ENCODE measurements around a stretch of chr10.

DNA sequence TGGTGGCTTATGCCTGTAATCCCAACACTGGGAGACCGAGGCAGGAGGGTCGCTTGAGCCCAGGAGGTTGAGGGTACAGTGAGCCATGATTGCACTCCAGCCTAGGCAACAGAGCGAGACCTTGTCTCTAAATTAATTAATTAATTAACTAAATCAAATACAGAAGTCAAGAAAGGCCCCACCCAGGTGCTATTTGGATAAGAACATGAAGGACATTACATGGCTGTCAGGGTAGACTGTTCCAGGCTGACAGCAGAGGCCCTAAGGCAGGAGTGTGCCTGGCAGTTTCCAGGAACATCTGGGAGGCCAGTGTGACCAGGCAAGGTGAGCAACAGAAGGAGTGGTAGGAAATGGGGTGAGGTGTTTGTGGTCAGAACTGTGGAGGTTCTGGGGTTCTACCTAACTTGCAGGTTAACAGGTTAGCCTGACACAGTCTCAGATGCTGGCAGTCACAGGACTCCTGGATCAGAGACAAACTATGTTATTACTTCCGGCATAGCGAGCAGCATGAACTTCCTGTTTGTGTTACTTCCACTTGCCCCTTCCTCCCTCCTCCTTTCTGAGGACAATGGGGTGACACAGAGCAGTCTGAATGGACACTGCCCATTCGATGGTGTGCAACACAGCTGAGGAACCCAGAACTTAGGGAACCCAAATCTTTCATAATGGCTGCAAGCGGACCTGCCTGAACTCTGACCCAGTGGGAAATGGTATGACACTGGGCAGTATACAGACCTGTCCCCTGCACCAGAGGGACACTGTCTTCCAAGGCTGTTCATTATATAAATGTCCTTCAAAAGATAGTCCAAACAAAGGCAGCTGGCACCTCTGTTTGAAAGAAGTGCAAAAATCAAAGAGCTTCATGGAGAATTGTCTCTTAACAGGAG lies 3.8 kb upstream of the SAR1A start:
- PRO-cap: no peak

DNA sequence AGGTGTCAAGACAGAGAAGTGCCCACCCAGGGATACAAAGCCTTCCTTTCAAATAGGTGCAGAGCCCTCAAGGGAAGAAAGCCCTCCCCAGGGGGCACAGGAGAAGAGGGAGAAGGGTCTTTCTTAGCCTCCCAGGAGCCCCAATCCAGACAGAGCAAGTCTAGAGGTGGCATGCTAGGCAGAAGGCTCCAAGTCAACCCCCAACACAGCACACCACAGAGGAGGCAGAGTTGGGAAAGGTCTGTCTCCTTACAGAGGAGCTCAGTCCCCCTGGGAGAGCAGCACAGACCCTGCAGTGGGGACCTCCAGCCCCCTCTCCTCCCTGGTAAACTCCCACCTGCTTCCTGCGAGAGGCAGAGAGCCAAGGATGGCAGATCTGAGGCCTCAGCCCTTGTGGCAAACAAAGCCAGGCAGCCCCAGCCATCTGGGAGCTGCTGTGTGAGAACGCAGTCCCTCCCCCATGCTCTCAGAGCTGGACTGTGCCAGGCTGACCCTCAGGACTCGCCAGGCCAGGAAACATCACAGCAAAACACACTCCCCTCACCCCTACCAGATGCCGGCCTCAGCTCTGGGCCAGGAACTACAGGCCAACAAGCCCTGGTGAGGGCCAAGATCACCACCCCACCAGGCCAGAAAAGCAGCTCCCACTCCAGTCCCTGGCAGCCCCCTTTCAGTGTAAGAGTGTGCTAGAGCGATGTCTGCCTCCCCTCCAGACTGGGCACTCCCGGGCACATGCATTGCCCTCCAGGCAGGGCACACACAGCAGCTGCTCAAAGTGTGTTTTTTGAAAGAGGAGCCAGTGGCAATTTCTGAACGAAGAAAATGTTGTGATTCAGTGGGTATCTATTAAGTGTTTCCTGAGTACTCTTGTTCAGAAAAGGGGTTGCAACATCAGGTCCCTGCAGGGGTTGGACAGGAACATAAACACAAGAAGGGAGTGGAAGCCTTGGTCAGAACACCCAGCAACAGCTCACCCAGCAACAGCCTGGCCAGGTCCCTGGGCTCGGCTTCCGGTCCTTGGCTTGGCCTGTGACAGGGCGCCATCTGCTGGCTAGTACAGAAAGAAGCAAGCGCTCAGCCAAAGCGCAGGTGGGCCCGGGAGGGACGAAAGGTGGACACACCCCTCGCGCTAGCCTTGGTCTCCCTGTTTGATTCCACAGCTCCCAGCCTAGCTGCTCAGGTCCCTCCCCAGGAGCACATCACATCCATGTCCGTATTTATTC lies 18.4 kb downstream of the LRRC20 start:
- PRO-cap: no peak

DNA sequence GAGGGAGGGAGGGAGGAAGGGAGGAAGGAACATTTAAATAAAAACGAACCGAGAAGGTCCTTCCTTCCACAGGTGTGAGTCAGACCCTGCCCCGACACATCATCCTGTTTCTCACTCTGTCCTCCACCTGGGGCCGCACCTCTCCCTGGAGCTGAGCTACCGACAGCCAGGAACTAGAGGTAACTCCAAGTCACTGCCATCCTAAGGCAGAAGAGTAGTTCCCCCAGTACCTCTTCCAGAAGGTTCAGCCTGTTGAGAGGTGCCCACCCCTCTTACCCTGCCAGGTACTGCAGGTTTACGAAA lies 4.8 kb upstream of the LRRC20 start:
- PRO-cap: unidirectional peak, plus-strand start at position 138 of the sequence

DNA sequence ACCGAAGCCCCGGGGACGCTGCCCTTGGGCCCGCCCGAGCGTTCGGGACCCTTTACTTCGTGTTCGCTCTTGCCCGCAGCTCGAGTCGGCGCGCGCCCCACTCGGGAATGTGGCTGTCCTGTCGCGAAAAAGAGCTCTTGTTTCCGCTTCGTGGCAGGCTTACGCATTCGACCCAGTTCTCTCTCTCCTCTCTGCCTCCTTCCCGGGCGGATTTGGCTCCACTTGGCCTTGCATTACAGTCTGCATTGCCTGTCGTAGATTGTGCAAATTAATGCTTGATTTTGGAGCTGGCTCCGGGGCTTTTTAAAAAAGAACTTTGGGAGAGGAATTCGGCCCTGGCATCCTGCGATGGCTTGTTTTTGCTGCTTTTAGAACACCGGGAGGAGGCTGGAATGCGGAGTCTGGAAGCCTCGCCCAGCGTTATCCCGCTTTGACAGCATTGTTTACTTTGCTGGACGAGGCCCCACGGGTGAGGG lies 741 bp downstream of the EIF4EBP2 start:
- PRO-cap: bidirectional peak, plus-strand start at position 178 of the sequence, minus-strand start at position 111 of the sequence; bidirectional peak, plus-strand start at position 379 of the sequence, minus-strand start at position 394 of the sequence

DNA sequence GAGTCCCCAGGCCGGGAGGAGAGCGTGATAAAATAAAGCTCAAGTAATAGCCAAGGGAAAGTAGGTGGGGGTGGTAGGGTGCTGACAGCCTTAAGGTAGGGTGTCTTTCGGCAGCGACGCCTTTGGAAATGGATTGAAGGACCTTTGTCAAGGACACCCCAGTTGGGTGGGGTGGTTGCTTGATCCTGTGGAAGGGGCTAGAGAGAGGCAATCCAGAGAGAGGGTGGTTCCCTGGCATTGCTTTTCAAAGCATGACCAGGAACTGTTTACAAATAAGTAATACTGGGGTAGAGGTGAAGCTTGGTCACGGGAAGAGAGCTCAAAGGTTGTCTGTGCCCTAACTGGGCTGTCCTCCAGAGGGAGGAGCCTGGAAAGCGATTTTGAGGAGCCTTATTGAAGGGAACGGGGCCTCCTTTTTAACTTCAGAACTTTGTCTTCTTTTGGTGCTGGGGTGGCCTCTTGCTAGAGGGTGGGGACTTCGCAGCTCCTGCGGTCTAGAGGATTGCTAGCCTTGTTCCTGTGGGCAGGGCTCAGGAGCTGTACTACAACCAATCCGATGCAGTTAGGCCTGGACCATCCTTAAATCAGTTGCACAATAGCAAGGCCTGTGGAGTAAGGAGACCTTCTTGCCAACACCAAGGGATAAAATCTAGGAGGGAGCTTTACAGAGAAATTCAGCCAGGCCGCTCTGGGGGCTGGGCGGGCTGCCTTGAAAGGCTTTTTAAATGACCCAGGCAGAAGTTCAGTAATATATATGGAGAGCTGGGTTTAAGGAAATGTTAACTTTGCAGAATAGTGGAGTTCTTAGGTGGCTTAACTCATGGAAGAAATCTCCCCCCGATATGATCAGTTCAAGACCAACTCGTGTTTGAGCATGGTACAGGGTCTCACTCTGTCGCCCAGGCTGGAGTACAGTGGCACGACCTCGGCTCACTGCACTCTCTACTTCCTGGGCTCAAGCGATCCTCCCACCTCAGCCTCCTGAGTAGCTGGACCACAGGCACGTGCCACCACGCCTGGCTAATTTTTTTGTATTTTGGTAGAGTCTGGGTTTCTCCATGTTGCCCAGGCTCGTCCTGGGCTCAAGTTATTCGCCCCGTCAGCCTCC lies 1.5 kb downstream of the EIF4EBP2 start:
- PRO-cap: bidirectional peak, plus-strand start at position 301 of the sequence, minus-strand start at position 264 of the sequence; bidirectional peak, plus-strand start at position 608 of the sequence, minus-strand start at position 432 of the sequence

- PRO-cap: no peak
Measured at GRCh38 chr10:70432787-70433241, 8.7 kb downstream of the NODAL start.

DNA sequence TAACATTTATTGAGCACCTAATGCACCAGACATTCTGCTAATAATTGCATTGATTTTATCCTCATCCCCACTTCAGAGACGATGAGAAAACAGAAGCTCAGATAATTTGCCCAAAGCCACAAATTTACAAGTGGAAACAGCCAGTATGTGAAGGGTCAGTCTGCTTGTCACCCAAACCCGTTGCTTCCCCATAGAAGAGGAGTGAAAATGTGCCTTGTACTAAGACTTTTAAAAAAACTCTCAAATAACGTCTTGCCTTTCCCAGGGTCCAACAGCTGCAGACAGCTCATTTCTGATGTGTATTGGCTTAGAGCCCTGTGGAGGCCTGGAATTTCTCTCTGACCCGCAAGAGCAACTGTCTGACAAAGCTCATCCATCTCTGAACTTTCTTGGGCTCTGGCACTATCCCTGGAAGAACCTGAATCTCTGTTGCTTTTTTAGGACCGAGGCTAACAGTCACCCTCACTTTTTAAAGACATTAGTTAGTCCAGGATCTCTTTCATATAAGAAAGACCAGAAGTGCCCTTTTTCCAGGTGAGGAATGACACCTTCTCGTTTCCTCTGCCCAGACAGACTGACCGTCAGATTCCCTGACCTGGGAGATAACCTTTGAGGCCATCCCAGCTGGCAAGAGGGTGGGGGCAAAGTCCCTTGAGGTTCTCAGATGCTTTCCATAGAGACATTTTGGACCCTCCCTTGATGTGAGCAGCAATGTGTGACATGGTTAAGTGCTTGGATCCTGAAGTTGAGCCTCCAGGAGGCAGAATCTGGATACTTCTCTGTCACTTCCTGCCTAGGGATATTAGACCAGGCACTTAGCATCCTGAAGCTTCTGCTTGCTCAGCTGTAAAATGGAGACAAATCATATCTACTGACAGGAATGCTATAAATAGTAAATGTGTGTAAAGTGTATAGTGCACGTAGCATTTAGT lies 4.4 kb upstream of the NODAL start:
- PRO-cap: no peak

- PRO-cap: no peak
Measured at GRCh38 chr10:70482116-70482618, 3.6 kb downstream of the PALD1 start.

GRCh38 chr10:70610308-70610820 lies 7.8 kb upstream of the PRF1 start:
- PRO-cap: no peak

DNA sequence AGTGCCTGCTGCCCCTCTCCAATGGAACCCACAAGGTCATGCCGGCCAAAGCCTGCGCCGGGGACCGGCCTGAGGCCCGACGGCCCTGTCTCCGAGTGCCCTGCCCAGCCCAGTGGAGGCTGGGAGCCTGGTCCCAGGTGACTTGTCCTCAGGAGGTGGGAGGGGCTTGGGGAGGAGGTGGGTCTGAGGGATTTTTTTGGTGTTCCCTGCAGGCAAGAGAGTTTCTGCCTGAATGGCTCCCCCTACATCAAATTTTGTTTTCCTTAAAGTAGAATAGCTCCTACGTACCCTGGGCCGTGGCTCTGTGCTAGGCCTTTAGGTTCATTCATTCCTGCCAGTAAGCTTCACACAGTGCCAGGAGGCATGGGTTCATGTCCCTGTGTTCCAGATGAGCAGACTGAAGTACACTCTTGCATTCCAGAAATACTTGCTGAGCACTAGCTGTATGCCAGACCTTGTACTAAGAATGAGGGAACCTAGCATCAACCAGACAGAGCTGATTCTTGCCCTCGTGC lies 31.2 kb downstream of the TBATA start:
- PRO-cap: no peak

DNA sequence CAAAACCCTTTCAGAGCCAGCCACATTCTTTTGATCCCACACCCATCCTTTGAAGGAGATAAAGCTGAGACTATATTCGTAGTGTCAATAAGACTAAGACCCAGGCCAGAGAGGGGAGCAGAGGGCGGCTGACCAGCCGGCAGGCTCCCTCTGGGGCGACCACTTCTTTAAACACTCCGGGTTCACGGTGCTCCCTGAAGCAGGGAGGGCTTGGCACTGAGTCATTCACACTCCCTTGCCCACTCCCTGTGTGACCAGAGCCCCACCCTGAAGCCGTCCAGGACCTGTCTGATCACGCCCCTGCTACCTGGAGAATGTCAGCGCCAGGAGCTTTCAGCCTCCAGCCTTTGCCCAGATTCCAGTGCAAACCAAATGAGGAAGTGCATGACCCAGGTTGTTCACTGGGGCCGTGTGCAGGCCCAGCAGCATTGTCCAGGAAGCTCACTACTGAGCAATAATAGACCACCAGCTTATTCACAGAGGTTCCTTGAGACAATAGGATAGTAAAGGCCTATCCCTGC lies 34.4 kb downstream of the UNC5B start:
- PRO-cap: no peak

DNA sequence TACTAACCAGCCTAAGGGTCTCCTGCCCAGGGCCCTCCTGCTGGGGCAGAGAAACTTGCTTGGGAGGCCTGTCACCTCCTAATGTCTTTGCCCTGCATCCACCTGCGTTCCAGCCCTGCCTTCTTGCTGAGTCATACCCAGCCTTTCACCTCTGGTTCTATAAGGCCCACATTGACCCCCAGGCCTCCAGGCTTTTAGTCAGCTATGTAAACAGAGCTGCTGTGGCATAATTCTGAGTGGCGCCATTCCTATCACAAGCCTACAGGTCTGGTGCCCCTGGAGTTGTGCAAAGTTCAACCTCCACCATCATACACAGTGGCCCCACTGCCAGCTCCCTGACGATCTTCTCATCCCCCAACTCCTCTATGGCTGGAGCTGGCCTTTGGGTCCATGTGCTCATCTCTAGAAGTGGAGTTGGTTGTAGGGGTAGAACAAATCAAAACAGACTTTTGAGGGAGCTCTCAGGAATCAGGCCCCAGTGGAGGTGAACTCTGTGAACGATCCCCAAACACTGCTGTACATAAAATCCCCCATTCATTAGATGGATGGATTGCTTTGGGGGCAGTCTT lies 21.1 kb downstream of the SLC29A3 start:
- PRO-cap: no peak

DNA sequence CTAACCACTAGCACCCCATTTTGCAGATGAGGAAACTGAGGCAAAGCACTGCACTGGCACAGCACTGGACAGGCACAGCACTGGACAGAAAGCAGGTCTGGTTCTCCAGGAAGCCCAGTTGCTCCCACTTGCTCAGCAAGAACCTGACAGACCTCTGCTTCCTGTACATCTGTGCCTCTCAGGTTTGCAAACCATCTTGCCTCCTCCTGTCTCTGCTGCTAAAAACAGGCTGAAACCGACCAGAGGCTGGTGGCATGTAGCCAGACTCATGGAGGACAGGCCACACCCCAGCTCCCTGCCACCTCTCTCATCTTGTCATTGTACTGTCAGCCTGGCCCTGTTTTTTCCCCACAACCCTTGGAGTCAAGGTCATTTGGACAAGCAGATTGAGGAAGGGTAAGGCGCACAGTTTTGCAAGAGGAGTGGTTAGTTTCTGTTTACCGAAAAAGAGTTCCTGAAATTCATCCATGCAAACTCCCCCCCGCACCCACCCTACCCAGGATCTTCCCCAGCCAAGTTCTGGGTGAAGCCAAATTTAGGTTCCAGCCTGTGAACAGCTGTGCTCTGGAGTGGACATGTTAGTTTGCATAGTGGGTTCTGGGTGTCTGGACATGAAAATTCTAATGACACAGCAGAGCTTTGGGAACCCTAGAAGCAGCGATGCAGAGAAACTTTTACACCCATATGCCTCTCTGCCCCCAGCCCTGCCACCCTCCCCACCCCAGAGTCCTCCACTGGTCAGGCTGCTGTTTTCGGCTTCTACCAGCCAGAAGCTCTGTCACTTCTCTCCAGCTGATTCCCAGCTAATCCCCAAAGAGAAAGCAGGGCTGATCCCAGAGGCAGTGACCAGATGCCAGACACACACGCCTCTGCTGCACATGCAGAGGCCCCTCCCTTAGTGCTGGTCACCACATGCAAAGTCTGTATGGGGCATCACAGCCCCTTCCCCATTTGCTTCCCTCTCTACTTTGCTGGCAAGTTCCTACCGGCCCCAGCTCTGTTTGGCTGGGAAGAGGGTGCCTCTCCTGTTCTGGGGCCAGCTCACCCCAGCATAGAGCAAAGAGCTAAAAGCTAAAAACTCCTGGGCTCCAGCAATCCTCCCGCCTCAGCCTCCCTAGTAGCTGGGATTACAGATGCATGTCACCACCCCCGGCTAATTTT lies 8.5 kb upstream of the C10orf105 start:
- PRO-cap: bidirectional peak, plus-strand start at position 376 of the sequence, minus-strand start at position 171 of the sequence; unidirectional peak, minus-strand start at position 805 of the sequence

GRCh38 chr10:71737109-71737573 lies 17.6 kb upstream of the C10orf105 start:
- PRO-cap: no peak

GRCh38 chr10:71746322-71747215 lies 26.8 kb downstream of the VSIR start:
- PRO-cap: unidirectional peak, minus-strand start at chr10:71746830

GRCh38 chr10:71766921-71767544 lies 6.3 kb downstream of the VSIR start:
- PRO-cap: bidirectional peak, plus-strand start at chr10:71767634, minus-strand start at chr10:71767395

- PRO-cap: bidirectional peak, plus-strand start at chr10:71772434, minus-strand start at chr10:71772248
Measured at GRCh38 chr10:71771935-71772767, 1.2 kb downstream of the VSIR start.

- PRO-cap: unidirectional peak, minus-strand start at chr10:71806081; unidirectional peak, minus-strand start at chr10:71806327
Measured at GRCh38 chr10:71805557-71806594, 32.6 kb upstream of the VSIR start.

- PRO-cap: no peak
Measured at GRCh38 chr10:71819434-71820166, 31.5 kb downstream of the PSAP start.

- PRO-cap: no peak
Measured at GRCh38 chr10:71849123-71849962, 1.7 kb downstream of the PSAP start.

Data from left lung (tissue), 1 donor.